ENCODE data around the gene PTCH1.

GRCh38 chr9:94924098-94924607 is 197.7 kb downstream of the AOPEP start:
- RRBS = no CpG with 5 or more reads among the region's 3 CpGs

DNA sequence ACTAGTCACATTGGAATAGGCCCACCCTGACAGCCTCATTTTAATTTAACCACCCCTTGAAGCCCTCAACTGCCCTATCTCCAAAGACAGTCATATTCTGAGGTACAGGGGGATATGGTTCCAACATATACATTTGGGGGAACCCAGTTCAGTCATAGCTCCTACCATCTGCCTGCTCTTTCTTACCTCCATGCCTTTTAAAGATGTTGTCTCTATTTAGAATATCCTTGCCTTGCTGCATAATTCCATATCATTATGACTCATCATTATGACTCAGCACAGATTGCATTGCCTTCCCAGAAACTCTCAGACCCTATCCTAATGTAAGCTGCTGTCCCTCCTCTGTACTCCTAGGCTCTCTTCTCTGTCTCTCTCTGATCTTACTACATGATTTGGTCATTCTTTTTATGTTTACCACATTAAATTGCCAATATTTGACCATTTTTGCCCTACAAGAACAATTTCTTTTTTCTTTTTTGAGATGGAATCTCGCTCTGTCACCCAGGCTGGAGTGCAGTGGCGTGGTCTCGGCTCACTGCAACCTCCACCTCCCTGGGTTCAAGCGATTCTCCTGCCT is 211.0 kb downstream of the AOPEP start:
- RRBS = no CpG with 5 or more reads among the region's 4 CpGs

DNA sequence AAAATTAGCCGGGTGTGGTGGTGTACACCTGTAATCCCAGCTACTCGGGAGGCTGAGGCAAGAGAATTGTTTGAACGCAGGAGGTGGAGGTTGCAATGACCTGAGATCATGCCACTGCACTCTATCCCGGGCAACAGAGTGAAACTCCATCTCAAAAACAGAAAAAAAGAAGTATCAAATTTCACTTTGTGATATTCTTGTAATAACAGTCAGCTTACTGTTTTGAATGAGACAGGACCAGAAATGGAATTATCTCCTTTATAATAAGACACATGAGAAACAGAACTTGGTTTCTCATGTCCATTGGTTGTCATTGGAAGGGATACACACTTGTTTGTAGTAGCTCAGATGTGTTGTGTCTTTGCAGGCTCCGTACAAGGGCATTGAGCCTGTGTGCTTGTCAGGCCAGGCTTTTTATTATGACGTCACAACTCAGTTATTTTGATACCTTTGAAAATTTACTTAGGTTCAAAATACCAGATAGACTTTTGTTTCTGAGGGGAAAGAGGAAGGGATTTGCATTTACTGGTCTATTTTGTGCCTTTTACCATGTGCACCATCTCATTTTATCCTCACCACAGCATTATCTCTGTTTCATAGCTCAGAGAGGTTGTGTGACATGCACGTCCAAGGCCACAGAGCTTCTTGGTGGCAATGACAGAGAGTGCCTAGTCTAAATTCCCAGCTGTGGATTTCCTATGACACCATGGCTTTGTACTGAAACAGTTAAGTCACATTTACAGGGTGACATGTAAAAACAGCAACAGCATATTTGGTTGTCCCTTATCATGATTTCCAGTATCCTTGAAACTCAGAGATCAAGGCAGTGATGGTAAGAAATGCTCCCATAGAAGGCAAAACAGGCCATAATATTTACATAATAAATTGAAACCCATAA is 268.5 kb downstream of the AOPEP start:
- RRBS = no CpG with 5 or more reads among the region's 7 CpGs

DNA sequence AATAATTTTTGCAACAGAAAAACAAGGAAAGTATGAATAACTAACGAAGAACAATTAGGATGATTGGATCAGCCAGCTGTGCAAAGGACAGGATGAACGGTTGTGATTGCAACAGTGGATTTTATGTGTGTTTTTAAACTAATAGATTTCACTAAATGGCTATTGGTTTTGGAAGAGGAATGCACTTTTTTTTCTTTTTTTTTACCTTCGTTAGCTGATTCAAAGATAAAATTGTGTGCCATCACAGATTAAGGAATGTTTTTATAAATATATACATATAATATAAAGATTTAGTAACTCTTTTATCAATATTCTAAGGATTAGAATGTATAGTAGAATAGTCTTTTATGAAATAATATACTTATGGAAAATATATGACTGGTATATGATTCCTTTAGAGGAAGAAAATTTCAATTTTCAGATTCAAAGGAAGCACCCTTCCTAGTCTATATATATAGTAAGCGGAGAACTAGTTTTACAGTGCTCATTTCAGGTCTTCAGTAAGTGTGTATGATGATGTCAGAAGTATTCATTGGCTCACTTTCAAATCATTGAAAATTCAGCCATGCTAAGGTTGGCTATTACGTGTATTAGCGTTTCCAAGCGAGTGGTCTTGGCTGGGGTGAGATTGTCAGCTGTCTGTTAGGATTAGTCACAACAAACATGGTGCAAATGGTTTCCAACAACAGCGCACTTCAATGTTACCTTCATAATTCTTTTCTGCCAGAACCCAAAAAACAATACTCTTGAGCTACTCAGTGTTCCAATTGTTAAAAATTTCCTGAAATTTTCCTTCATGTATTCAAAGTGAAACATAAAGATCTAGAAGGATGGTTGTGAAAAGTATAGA is 282.7 kb downstream of the AOPEP start:
- RRBS = no CpG with 5 or more reads among the region's 8 CpGs

DNA sequence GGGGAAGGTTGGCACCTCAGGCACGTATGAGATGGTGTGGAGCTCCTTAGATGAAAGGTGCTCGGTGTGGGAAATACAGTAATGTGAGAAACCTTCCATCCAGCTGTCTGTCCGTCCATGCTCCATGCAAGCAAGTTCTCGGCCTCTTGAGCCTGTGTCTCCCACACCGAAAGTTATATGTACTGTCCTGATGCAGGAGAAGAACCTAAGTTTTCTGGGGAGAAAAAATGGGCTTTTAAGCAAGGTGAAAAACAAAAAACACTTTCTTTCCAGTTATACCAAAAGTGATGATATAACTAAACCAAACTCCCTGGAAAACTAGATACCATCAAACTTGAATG is 279.6 kb downstream of the FANCC start:
- RRBS = no CpG with 5 or more reads among the region's 5 CpGs

GRCh38 chr9:95048125-95049365 is 269.0 kb downstream of the FANCC start:
- RRBS = 1% methylated on average over 10 of the region's 61 CpGs

GRCh38 chr9:95095717-95096231 is 221.7 kb downstream of the FANCC start:
- RRBS = no CpG with 5 or more reads among the region's 14 CpGs

GRCh38 chr9:95142497-95143552 is 174.7 kb downstream of the FANCC start:
- RRBS = no CpG with 5 or more reads among the region's 11 CpGs

DNA sequence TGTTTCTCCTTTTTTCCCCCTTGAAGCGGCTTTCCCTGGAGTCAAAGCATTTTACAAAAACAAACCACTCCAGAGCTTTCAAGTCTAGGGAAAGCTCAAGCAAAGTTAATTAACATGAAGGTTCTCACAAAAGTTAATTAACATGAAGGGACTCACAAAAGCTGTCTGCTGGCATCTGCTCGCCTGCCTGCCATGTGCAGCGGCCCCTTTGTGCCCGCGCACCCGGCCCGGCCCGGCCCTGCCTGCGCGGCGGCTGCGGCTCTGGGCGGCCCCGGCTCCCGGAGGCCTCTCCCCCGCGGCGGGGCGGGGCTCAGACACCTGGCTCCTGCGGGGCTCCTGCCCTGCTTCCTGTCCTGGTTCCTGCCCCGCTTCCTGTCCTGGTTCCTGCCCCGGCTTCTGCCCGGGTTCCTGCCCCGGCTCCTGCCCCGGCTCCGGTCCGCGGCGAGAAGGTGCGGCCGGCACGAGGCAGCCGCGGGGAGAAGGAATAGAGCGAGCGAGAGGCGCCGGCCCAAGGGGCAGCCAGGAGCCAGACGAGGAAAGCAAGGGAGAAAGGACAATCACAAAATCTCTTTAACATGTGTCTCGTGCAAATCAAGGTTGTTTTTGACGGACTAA is 82.4 kb downstream of the PTCH1 start:
- RRBS = 16% methylated on average over 22 of the region's 41 CpGs

DNA sequence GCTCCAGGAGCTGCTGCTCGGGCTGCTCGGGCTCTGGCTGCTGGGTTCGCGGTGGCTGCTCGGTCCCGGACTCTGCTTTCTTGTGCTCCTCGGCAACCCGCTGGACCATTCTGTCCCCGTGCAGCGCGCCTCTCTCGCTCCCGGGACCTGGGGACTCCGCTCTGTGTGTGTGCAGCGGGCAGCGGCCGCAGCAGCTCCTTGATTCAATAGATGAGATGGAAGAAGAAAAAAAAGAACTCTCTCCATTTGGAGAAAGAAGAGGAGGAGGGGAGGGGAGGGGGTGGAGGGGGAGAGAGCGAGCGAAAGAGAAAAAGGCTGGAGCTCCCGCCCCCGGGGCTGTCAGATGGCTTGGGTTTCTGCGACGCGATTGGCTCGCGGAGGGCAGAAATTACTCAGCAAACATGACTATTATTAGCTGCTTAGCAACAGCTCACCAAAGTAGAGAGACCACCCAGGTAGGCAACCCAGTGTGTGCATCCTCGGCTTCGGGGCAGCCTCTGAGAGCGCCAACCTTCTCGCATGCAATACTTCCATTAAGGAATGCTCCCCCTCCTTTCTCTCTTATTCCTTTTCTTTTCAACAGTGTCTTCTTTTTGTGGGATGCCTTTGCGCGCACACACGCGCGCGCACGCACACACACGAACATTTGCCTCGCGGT is at the start of gene PTCH1:
PTCH1 (minus strand) TSS at position 282 of the 658 bp plus-strand sequence.
- RRBS = under 1% methylated on average over 8 of the region's 40 CpGs

GRCh38 chr9:95515793-95516174 is 6.7 kb upstream of the PTCH1 start:
- RRBS = no CpG with 5 or more reads among the region's 37 CpGs

DNA sequence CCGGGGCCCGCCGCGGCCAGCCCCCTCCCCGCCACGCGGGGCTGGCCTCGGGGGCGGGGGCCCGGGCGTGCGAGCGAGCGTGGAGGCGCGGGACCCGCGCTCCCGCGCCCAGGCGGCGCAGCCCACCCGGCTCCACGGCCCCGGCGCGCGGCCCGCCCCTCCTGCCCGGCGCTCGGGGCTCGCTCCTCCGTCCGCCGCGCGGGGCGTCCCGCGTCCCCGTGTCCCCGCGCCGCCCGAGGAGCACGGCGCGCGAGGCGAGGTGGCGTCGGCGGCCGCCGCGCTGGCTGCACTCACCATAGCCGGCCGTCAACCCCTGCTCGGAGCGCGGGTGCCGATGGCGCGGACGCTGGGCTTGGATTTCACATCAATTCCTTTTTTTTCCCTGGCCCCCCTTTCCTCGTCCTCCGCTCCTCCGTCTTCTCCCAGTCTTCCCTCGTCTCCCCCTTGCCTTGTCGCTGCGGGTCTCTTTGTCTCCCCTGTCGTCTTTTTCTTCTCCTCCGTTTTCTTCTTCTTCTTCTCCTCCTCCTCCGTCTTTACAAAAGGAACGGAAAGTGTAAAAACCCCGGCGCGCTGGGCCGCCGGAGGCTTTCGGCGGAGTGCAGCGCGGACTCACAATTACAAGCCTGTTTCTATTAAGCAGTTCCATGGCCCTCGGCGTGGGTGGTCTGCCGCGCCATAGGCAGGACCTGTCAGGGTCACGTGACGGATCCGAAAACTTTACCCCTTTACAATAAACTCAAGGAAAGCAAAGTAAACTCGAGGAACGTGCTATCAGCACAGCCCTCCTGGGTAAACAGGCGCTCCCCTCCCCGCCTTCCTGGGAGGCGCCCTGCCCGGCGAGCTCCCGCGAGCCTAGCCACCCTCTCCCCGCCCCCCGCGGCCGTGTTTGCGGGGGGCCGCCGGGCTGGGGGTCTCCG is 7.4 kb upstream of the PTCH1 start:
- RRBS = 2% methylated on average over 35 of the region's 109 CpGs

DNA sequence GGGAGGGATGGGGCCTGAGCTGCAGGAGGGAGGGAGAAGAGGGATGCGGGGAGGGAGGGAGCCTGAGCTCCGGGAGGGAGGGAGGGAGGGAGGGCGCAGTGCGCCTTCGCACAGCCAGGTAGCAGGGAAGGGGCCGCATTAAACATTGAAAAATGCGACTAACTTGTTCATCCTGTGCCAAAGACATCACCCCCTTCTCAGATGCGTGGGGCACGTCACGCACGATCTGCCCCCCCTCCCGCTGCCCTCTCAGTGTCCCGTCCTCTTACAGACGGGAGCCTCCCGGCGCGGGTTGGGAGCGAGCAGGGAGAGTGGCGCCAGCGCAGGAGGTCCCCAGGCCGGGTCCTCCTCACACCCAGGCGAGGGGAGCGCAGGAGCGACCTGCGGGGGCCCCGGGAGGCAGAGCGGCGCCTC is 123.6 kb upstream of the ERCC6L2 start:
- RRBS = 94% methylated on average over 12 of the region's 28 CpGs

DNA sequence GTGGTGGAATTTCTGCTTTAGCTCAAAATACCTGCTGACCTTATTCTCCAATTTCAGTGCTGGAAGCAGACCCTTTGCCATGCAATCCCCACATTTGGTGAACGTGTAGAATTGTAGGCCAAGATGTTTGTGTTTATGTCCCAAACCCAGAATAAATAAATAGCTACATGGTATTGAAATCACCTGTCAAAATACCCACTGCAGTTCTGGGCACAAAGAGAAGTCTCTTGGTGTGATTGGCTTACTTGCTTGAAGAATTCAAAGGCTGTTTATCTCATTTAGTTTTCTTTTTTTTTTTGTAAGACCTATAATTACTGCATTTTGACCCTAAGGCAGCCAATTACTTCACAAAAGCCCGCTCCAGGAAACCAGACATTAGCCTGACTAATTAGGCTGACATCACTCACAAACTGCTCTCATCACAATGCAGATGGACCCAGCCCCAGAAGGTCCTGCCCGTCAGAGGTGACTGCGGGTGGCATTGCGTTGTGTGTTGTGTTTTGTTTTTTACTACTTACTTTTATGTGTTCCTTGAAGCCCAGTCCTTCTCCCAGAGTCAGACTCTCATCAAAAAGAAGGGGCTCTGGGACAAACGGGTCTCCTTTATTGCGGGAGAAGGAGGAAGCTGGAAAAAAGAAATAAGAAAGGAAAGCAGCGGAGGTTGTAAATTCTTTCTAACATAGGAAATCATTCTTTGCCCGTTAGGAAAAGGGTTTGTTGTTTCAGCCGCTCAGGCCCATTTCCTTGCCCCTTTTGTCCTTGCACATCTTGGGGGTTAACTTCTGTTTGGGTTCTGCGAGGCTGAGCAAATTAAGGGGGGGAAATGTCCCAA is 172.3 kb downstream of the HSD17B3 start:
- RRBS = no CpG with 5 or more reads among the region's 11 CpGs

GRCh38 chr9:96169337-96170002 is 132.5 kb downstream of the HSD17B3 start:
- RRBS = 76% methylated on average over 10 of the region's 21 CpGs

- RRBS = no CpG with 5 or more reads among the region's 15 CpGs
Observed at GRCh38 chr9:96407100-96407425, 11.1 kb downstream of the ZNF367 start.

DNA sequence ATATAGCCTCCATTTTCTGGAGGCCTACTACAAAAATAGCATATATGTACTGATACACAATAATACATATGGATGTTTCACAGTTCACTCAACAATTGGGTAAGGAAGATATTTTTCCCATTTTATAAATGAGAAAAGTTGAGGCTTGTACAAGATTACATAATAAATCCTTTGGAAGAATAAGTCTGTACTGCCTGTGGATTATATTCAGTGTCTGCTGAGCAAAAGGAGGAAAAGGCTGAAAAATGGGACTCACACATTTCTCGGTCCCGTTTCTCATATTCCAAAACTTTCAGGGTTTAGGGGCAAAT is 1.8 kb upstream of the ZNF367 start:
- RRBS = no CpG with 5 or more reads among the region's 2 CpGs

DNA sequence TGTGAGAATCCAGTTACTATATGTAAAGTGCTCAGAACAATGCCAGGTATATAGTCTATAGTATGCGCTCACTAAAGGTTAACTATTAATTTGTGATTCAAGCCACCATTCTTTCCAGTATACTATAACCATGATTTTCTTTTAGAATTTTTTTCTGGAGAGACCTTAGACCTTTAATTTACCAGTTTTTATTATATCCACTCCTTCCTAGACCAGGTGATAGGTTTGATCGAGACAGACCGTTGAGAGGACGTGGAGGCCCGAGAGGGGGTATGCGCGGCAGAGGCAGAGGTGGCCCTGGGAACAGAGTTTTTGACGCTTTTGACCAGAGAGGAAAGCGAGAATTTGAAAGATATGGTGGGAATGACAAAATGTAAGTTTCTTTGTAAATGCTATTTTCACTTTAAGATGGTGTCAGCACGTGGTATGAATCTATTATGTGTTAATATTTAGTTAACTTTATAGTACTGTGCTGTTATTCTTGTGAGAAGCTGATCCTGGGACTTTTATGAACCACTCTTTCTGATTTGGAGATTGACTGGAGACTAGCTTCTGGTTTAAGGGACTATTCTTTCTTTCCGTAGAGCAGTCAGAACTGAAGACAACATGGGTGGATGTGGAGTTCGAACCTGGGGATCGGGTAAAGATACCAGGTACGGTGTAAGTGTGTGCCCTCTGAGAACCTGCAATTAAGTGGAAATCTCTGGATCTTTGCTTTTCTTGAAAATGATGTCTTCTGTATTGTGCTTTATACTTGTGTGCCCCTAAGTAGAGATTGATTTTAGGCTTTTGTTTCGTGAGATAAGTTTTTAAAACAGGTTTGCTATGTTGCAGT is 15.4 kb downstream of the HABP4 start:
- RRBS = no CpG with 5 or more reads among the region's 15 CpGs

DNA sequence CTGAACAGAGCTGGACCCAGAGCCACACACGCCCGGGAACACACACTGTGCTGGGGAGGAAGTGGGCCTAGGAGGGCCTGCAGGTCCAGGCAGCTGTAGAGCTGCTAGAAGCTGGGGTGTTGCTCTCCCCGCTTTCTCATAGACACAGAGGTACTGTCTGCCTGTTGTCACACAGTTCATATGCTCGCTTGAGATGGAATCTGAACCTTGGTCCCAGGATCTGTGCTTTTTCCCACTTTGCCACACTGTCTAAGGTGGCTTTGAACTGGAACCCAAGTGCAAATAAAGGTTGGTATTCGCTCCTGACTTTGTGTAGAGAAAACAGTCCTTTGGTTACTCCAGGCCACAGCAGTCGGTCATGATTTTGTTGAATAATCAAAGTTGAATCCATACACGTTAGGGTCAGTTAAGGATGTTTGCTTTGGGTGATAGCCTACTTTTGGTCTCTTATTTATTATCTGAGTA is 41.1 kb downstream of the HABP4 start:
- RRBS = no CpG with 5 or more reads among the region's 7 CpGs

GRCh38 chr9:96556962-96557631 is 62.5 kb downstream of the CDC14B start:
- RRBS = no CpG with 5 or more reads among the region's 13 CpGs

All from BE2C (cell line).